SEM (cell line): ENCODE results near the genes APIP and PAMR1.

GRCh38 chr11:34651444-34651905 is 30.6 kb downstream of the EHF start:
- PRO-cap, result no peak

- PRO-cap, result bidirectional peak, plus-strand start at chr11:34916066, minus-strand start at chr11:34916035; bidirectional peak, plus-strand start at chr11:34916644, minus-strand start at chr11:34916336
These were observed at the start of gene APIP for GRCh38 chr11:34915997-34916748. TSS of gene APIP (minus strand) at chr11:34916379.

DNA sequence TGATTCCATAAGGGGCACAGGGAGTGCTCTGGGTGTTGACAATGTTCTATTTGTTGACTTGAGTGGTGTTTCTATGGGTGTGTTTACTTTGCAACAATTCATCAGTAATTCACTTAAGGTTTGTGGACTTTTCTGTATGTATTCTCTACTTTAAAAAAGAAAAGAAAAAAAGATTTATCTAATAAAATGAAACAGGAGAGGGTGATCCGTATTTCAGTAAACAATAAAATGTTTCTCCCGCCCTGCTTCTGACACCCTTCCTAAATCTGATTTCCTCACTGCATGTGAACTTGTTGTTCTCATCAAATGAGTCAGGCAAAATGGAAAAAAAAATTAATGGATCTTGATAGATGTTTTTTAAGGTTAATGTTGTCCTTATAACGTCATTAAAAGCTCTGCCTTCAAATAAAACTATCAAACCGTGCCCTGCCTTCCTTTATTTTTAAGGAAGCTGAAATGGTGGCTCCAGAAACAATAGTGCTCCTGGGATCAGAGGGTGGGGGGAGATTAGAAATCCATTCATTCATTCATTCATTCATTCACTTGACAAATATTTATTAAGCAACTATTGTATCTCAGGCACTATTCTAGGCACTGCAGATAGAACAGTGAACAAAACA is 77.2 kb upstream of the CD44 start:
- PRO-cap, result no peak

DNA sequence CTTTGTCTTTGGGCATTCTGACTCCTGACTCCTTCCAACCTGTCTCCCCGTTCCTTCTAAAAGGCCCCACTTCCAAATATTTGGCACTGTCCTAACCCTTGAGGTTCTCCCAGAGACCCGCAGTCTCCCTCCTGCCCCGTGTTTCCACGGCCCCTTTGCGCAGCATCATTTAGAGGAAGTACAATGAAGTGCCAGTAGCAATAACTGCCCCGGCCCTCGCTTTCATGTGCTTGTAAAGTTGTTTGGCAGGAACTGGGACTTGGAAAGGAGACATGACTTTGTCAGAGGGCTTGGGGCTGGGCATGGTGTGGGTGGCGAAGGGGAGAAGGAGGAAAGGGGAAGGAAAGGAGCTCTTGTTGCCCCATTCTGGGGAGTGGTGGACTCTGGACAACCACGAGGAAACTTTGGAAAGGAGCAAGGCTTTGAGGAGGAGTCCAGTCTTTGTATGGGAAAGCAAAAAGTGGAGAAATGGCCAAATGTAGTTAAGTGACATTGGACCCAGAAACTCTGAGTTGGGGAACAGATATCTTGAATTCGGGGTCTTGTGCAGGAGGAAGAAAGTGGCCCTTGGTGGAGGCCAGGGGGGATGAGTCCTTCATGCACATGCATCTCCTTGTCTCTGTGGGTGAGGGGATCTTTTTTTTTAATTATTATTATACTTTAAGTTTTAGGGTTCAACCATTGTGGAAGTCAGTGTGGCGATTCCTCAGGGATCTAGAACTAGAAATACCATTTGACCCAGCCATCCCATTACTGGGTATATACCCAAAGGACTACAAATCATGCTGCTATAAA is 2.8 kb downstream of the CD44 start:
- PRO-cap, result no peak

DNA sequence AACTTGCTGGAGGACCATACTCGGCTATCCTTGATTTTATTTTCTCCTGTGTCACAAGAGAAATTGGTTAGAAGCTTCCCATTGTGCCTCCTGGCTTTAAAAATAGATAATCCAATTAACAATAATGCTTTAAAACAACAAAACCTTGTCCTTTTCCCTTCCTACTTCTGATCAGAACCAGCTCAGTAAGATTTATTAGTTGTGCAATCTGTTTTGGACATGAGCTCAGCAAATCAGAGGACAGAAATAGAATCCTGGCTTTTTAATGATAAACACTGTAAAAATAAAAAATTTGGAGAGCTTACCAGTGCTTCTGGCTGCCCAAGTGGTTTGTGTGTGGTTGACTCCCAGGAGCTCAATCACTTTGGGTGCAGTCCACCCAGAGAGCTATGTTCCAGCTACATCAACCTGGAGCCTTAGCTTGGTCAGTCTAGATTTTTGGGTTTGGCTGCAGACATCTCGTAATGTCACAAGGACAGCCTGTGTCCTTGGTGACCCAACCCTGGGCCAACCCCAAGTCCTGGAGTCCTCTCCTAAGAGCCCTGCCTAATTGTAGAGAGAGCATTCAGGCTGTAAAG is 28.4 kb downstream of the CD44 start:
- PRO-cap, result no peak

DNA sequence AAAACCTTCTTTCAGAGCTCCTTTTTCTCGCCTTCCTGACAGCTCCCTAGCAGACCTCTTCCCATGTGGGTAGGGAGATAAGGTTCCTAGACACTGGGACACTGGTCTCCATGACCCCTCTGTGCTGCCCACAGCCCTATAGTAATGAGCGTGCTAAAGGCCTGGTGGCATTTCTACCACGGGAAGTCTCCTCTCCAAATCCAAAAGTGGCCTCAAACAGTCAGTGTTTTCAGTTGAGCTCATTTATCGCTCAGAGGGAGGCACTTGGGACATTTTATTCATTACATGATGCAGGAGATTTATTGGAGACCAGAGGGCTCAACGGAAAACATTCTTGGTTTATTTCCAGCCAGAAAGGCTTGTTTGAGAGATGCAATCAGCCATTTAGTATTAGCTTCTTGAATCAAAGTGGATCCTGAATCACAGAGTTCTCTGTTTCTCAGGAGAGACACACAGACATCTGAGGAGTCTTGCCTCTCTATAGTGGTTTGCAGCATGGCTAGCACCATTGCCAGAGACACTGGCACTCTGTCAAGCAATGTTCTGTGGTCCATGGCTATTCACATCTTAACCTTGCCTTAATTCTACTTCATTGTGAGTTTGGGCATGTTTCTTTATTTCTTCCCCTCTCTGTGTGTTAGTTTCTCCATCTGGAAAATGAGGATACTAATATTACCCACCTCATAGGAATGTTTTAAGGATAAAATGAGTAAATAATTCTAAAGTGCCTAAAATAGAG is 31.5 kb downstream of the CD44 start:
- PRO-cap, result no peak

DNA sequence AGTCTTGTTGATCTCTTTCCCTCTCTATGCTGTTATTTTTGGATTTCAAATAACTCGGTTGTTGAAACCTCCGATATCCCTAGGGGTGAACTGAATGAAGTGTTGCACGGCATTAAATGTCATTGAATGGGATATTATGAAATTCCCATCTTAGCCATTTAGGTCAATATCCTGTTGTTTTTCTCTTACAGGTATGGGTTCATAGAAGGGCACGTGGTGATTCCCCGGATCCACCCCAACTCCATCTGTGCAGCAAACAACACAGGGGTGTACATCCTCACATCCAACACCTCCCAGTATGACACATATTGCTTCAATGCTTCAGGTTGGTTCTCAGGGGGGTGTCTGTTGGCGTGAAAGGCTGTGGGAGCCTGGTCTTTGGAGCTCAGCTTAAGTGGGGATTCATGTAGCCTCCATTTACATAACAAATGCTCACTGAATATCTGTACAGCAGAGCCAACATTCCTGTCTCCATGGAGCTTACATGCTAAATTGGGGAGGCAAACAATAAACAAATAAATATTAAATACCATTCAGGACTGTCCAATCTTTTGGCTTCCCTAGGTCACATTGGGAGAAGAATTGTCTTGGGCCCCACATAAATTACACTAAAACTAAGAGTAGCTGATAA is 41.2 kb downstream of the CD44 start:
- PRO-cap, result no peak

DNA sequence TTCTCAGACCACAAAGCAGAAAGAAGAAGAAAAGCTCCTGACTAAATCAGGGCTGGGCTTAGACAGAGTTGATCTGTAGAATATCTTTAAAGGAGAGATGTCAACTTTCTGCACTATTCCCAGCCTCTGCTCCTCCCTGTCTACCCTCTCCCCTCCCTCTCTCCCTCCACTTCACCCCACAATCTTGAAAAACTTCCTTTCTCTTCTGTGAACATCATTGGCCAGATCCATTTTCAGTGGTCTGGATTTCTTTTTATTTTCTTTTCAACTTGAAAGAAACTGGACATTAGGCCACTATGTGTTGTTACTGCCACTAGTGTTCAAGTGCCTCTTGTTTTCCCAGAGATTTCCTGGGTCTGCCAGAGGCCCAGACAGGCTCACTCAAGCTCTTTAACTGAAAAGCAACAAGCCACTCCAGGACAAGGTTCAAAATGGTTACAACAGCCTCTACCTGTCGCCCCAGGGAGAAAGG is 92.0 kb downstream of the CD44 start:
- PRO-cap, result no peak

DNA sequence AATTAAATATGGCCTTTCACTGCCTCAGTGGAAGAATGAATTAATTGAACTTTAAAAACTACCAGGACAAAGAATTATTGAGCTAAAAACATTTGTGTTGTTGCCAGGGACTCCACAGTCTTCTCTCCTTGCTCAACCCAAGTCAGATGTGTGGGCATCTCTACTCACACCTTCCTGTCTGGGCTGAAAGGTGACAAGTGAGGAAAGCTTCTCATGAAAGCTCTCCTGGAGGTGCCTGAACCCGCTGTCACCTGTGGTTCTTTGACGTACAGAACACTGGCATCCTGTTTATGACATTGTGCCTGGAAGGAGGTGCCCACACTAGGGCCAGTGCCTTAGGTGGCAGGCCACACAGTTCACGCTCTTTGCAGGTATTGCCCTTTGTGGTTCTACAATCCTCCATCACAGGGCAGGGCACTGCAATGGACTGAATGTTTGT is 108.4 kb downstream of the CD44 start:
- PRO-cap, result no peak

GRCh38 chr11:35276335-35276944 is 137.5 kb downstream of the CD44 start:
- PRO-cap, result no peak

- PRO-cap, result no peak
These were observed at the start of gene PAMR1 for GRCh38 chr11:35525356-35526228. TSS of gene PAMR1 (minus strand) at chr11:35525616.

DNA sequence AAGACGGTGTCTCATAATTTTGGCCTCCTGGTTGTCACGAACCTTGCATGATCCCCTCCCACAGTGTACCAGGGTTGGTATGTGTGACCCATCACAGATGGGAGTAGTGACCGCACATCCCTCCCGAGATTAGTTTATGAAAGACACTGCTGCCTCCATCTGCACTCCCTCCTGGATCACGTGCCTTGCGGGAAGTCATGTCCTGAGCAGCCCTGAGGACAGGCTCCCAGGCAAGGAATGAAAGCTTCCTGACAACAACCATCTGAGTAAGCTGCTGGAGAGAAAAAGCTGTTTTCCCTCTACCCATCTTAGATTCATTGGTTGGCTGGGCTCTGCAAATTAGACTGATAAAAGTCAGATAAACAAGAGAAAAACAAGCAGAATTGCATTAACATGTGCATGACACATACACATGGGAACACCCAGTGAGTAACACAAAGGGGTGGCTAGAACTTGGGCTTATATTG is 14.4 kb upstream of the PAMR1 start:
- PRO-cap, result no peak

DNA sequence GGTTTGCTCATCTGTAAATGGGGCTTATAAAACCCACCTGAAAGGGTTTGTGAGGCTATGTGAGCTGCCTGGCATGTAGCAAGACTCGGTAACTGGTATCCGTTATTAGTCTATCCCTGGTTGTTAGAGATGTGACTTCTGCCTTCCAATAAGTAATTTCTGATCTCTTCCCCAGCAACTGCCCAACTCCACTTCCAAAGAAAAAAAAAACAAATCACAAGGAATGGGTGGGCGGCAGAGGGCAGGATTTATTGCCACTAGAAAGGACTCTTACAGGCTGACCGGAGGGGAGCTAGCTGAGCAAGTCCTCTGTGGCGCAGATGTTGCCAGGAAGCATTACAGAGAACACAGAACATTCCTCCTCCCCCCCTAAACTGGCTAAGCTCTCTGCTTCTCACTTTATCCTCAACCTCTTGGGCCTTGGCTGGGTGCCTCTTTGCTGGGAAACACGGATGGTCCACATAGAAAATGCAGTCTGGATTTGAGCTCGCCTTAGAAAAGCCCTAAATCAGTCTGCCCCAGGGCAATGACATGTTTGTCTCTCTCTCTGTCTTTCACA is 12.6 kb upstream of the FJX1 start:
- PRO-cap, result no peak

DNA sequence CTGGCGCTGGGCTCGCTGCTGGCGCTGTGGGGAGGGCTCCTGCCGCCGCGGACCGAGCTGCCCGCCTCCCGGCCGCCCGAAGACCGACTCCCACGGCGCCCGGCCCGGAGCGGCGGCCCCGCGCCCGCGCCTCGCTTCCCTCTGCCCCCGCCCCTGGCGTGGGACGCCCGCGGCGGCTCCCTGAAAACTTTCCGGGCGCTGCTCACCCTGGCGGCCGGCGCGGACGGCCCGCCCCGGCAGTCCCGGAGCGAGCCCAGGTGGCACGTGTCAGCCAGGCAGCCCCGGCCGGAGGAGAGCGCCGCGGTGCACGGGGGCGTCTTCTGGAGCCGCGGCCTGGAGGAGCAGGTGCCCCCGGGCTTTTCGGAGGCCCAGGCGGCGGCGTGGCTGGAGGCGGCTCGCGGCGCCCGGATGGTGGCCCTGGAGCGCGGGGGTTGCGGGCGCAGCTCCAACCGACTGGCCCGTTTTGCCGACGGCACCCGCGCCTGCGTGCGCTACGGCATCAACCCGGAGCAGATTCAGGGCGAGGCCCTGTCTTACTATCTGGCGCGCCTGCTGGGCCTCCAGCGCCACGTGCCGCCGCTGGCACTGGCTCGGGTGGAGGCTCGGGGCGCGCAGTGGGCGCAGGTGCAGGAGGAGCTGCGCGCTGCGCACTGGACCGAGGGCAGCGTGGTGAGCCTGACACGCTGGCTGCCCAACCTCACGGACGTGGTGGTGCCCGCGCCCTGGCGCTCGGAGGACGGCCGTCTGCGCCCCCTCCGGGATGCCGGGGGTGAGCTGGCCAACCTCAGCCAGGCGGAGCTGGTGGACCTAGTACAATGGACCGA is 637 bp downstream of the FJX1 start:
- PRO-cap, result bidirectional peak, plus-strand start at position 319 of the sequence, minus-strand start at position 155 of the sequence; bidirectional peak, plus-strand start outside the sequence, minus-strand start at position 587 of the sequence

DNA sequence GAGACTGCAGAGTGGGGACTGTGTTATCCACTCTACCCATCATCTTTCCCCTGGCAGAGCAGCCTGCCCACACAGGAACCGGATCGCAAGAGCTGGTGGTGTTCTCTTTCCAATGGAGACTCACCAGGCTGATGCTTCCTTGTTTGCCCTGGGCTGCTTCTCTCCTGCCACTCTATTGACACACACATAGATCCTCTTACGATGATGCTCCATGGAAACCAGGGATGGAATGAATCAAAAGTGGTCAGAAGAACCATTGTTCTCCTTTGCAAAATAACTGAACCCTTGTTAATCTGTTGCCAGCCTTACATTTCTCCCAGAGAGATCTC is 24.7 kb upstream of the LDLRAD3 start:
- PRO-cap, result no peak

DNA sequence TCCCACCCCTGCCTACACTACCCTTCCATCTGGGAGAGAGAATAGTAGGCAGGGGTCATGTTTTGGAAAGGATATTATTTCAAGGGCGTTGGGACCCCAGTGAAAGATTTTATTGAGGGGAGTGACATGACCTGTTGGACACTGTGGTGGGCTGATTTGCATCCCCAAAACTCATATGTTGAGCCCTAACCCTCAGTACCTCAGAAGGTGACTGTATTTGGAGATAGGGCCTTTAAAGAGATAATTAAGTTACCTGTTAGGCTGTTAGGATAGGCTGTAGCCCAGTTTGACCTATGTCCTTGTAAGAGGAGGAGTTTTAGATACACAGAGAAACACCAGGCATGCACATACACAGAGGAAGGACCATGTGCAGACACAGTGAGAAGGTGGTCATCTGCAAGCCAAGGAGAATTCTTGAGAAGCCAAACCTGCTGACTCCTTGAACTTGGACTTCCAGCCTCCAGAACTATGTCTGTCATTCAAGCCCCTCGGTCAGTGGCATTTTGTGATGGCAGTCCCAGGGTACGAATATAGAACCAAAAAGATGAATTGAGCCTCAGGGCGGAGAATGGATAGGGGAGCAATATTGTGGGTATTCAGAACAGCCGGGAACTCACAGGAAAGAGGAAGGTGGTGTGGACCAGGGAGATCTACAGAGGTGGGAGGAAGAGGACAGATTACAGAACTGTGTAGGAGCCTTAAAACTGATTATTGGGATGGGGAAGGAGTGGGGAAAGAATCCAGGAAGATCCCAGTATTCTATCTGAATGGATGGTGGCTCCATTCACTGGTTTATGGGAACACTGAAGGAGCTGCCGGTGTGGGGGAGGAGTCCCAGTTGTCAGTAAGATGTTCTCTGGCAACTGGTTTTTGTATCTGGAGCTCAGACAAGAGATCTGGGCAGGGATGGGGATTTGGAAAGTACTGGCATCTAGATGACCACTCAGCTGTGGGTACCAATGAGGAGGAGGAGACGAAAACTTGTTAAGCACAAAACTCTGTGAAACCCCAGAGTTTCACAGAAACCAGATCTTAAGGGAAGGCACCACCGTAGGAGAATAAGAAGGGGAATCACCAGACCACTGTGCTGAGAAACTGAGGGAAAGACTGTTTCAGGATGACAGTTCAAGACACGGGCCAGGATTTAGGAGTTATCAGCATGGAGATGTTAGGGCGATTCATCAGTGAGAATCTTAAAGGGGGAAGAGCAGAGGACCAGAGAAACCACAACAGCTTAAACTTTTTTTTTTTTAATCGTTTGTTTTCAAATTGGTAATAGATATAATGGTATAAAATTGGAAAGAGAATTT is 27.8 kb downstream of the LDLRAD3 start:
- PRO-cap, result no peak

DNA sequence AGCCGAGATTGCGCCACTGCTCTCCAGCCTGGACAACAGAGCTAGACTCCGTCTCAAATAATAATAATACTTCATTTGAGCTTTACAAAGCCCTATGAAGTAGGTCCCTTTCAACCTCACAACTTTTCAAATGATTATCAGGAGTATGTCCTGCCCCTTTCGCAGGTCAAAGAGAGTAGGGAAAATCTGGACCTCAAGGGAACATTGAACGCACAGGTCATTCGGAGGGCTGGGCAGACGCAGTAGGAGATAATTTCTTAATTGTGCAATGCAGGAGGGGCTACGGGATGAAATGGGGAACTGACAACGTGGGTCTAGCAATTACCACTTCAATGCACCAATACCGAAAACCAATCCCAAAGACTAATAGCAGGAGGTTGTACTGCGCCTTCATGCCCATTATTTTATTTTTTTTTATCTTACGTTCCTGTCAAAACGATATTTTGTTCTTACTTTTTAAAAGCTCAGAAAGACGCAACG is 439 bp downstream of the COMMD9 start:
- PRO-cap, result no peak

DNA sequence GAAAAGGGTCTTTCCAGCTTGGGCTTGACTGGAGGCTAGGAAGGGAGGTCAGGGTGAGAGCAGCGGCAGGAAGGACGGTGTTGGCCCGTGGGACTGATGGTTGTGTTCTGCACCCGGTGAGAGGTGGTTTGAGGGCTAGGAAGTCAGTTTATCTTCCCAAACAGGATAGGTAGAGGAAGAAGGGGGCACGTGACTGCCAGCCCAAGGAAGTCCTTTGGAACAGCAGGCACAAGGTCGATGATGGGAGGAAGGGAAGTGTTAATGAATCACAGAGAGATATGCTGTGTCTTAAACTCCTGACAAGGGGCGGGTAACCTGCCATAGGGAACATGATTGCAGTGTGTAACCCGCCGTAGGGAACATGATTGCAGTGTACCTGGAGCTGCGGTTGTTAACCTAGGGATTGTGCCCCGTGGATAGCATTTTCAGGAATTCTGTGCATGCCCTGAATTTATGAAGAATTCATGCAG is 49.0 kb downstream of the PRR5L start:
- PRO-cap, result no peak

- PRO-cap, result no peak
These were observed 76.4 kb downstream of the PRR5L start for GRCh38 chr11:36372544-36372843.

GRCh38 chr11:36375150-36375844 is 79.2 kb downstream of the PRR5L start:
- PRO-cap, result unidirectional peak, plus-strand start at chr11:36375177